Urinary bladder (tissue), 3 donors: ENCODE results near the genes ETNPPL and ENPEP.

GRCh38 chr4:108369888-108370295 is 201.2 kb upstream of the LEF1 start:
- PRO-cap: no peak
- RAMPAGE, long total RNA: no peak

DNA sequence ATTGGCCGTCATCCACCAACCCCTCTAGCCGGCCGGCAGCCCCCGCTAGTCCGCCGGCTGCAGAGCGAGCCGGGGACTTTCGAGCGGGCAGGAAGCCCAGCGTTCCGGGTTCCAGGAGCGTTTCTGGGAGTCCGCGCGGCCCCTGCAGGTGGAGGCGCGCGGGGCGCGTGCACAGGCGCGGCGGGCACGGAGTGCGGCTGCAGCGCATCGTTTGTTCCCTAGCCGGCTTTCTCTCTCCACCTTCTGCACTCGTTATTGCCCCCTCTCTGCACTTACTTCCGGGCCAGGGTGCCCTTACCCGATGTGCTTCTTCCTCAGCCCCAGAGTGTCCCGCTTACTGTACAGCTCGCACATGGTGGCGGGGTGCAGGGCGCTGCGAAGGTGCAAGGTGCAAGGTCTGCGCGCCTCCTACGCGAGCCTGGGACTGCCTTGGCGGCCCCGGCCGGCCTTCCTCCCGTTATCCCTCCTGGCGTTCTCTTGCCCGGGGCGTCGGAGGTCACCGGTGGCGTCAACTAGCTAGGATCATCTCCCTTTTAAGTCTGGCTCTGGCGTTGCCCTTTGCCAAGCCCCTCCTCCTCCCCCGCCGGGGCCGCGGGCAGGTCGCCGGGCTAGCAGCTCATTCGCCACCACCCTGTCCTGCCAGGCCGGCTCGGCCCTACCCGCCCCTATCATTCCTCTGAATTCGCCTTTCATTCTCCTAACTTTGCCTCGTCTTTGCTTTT is at the start of gene ETNPPL:
ETNPPL (minus strand) TSS at position 509 of the 722 bp plus-strand sequence.
- PRO-cap: no peak
- RAMPAGE, long total RNA: no peak

DNA sequence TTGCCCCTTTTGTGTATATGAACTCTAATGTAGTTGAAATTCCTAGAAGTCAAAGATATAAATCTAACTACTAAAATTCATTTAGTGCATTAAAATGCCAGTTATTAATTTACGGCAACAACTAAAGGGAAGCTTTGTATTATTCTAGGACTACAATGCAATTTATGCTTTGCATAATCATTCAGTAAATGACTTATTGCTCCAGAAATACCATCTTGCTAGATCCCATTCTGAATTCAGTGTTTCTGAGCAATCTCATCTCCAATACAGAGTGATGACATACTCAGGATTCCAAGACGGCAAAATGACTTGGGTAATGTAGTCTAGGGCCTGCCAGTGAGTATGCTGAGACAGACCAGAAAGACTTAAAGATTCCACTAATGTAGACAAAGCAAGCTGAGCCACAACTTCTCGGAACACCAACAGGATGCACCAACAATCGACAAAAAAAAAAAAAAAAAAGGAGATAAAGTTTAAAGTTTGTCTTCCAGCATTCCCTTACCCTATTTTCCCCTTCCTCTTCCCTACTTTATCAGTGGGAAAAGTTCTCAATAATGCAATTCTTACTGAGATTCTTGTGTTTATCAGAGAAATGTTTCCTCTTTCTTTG is 953 bp upstream of the SEC24B start:
- PRO-cap: no peak
- RAMPAGE, long total RNA: no peak

GRCh38 chr4:109528313-109528639 is 31.8 kb upstream of the MCUB start:
- PRO-cap: no peak
- RAMPAGE, long total RNA: no peak

GRCh38 chr4:109914370-109915103 is 1.9 kb downstream of the EGF start:
- PRO-cap: no peak
- RAMPAGE, long total RNA: no peak

DNA sequence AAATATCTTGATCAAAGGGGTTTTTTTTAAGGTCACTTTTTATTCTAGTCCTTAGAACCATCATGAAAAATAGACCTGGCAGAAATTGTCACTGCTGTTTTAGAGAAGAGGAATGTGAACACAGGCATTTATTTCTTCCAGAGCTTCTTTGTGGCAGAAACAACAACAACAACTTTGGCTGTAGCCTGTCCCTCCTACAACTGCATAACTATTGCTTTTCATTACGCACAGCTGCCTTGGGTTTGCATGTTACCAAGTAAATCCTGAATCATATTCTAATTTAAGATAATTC is 73.2 kb downstream of the EGF start:
- PRO-cap: no peak
- RAMPAGE, long total RNA: no peak

- PRO-cap: no peak
- RAMPAGE, long total RNA: no peak
Observed at GRCh38 chr4:110066010-110066214, 132.5 kb downstream of the ELOVL6 start.

DNA sequence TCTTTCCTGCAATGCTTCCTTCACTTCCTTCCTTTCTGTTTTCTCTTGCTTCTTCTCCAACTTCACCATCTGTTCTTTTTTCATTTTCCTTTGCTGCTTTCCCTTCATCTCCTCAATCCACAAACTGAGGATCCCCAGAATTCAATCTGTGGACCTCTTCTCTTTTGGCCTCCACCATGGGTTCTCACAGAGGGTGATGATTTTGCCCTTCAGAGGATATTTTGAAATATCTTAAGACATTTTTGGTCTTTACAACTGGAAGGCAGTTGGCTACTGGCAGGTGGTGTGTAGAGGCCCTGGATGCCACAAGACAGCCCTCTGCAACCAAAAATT is 81.6 kb downstream of the ELOVL6 start:
- PRO-cap: no peak
- RAMPAGE, long total RNA: no peak

GRCh38 chr4:110196587-110196984 is 1.8 kb downstream of the ELOVL6 start:
- PRO-cap: no peak
- RAMPAGE, long total RNA: no peak

- PRO-cap: unidirectional peak, plus-strand start at chr4:110476026; unidirectional peak, plus-strand start at chr4:110476094; bidirectional peak, plus-strand start at chr4:110476278, minus-strand start at chr4:110476185
- RAMPAGE, long total RNA: no peak
Observed at GRCh38 chr4:110475694-110477004, at the start of gene ENPEP. Gene ENPEP, plus strand, starts transcription at chr4:110476155.

- PRO-cap: no peak
- RAMPAGE, long total RNA: no peak
Observed at GRCh38 chr4:110632791-110633234, 9.9 kb upstream of the PITX2 start.

DNA sequence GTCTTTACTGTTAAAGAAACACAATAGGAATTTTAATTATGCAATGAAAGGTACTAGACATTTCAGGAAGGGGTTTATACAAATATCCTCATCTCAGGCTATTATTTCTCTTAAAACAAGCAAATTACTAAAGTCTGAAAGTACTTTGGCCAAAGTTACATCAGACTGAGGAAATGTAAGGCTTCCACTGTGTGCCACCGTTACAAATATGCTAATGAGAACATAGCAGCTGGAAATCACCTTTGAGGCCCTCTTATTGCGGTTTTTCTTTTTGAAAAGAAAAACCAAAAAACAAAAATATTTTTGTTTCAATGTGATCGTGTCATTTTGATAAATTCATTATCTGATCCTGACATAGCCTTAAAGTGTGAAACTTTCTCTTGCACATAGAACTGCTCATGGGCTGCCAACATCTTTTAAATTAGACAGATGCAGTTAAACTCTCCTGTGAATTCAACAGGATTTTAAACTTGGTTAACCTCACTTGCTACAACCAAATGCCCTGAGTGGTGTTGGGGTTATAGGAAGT is 2.7 kb upstream of the TIFA start:
- PRO-cap: no peak
- RAMPAGE, long total RNA: no peak

DNA sequence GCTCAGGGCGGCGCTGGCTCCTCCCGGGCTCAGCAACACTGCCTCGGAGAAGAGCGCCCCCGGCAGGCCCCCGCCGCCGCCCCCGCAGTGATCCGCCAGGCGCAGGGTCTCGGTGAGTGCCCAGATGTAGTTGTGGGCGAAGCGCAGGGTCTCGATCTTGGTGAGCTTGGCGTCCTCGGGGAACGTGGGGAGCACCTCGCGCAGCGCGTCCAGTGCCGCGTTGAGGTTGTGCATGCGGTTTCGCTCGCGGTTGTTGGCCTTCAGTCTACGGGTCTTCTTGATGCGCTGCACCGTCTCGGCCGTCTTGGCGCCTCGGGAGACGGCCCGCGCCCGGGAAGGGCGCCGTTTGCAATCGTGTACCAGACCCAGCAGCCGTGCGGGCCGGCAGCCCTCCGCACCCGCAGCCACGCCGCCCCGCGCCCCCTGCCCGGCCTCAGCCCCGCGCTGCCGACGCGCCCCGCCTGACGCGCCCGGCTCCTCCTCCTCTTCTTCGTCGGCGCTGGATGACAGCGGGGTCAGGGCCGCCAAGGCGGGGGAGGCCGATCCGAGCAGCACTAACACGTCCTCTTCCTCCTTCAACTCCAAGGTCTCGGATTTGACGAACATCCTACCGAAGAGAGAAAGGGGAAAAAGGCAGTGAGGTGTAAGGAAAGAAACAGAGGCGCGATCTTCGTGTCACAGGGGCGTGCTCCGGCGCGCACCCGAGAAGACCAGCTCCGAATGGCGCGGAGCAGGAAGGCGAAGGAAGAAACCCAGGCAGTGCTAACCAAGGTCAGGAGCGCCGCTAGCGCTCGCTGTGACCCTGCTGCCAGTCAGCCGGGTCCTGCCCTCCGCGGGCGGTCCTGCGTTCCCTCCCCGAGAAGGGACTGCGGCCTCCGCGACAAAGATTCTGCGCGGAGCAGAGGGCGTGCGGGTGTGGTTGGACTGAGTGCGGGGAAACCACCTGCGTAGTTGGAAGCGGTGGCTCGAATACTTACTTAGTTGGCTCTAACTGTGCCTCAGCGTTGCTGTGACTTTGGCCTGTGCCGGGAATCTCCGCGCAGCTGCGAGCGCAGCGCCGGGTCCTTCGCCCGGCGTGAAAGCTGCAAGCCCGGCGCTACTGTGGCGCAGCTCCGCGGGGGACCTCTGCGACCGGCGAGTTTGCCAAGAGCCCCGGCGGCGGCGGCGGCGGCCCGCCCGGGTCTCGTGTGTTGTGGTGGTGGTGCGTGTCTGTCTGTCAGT is 700 bp downstream of the NEUROG2 start:
- PRO-cap: no peak
- RAMPAGE, long total RNA: no peak

GRCh38 chr4:112646985-112647584 is 10.1 kb downstream of the LARP7 start:
- PRO-cap: no peak
- RAMPAGE, long total RNA: no peak

DNA sequence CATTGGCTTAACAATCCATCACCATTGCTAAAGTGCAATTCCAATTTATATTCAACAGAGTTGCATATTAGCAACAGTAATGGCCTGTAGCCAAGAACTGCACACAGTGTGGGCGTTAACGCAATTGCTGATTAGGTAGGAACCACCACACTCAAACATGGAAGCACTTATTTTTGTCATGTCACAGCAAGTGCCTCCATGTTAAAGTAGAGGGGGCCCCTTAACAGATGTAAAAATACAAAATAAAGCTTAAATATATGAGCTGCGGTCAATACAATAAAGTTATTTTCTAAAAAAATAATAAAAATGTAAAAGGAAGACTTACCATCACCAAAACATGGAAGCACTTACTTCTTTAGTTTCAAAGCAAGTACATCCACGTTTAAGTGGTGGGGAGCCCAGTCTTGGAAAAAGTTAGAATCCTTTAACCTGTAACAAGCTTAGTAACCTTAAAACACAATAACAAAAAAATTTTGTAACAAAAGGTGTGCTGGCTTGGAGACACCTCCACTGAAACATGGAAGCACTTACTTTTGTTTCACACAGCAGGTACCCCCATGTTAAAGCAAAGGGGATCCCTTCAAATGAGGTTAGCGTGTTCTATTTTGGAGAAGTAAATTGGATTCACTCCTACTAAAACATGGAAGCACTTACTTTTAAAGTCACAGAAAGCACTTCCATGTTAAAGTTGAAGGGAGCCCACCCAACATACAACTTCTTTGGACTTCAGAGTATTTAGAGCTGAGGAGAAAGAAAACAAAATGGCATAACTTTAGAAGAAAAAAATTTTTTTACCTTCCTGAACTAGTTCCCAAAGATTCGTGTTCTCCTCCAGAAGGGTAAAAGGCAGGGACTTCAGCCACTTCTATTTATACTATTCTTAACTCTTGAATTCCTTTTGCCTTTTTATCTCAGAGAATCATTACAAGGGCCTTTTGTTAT is 11.2 kb downstream of the LARP7 start:
- PRO-cap: no peak
- RAMPAGE, long total RNA: no peak

DNA sequence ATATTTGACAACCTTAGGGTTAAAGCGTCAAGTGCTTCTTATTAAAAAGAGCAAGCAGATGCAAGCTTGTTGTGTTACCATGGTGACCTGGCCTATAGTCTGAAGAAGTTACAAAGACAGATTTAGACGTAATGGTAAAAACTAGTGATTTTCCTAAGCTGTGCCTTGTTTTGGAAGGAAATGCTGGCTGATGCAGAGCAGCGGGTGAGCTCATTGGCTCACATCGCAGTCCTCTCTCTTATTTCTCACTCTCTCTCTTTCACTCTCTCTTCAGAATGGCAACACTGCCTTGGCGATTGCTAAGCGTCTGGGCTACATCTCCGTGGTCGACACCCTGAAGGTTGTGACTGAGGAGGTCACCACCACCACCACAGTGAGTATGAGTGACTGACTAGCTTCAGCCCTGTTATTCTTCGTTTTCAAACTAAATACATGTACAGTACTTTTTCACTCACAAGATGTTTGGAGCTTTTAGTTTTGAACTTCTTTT is 243.8 kb downstream of the ANK2 start:
- PRO-cap: no peak
- RAMPAGE, long total RNA: no peak

GRCh38 chr4:113369482-113369851 is 320.0 kb downstream of the ANK2 start:
- PRO-cap: no peak
- RAMPAGE, long total RNA: no peak

- PRO-cap: unidirectional peak, plus-strand start at chr4:113397292
- RAMPAGE, long total RNA: no peak
Observed at GRCh38 chr4:113397061-113397451, 347.6 kb downstream of the ANK2 start.

- PRO-cap: no peak
- RAMPAGE, long total RNA: no peak
Observed at GRCh38 chr4:113471784-113472367, 289.7 kb downstream of the CAMK2D start.

DNA sequence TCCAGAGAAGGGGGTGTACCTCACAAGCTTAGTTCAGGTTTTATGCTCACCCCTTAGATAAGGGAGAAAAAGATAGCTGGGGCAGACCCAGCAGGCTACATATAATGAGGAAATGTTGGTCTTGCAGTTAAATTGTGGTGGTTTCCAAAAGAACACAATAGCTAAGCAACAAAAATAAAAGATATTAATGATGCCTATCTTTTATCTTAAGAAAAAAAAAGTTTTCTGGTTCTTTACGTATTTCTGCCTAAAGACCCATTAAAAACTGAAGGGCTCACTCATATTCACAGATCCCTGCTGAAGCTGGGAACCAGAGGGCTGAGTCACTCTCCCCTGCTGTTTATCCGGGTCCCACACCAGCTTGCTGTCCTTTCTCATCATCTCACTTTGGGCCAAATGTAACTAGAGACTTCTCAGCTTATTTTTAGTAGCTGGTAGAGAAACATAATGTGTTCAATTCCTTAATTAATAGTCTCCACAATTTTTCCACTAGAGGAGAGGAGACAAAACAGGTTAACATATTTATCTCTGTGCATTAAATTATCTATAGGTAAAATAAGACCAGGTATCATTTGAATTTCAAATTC is 176.8 kb downstream of the CAMK2D start:
- PRO-cap: no peak
- RAMPAGE, long total RNA: no peak